Colon Carcinoma Metastatic in the Lung (tissue), 2 donors: ENCODE results near the gene HSBP1L1.

GRCh38 chr18:79401546-79401714 is 5.7 kb downstream of the NFATC1 start:
- PRO-cap, 2 experiments: no peak in any of the 2 experiments

DNA sequence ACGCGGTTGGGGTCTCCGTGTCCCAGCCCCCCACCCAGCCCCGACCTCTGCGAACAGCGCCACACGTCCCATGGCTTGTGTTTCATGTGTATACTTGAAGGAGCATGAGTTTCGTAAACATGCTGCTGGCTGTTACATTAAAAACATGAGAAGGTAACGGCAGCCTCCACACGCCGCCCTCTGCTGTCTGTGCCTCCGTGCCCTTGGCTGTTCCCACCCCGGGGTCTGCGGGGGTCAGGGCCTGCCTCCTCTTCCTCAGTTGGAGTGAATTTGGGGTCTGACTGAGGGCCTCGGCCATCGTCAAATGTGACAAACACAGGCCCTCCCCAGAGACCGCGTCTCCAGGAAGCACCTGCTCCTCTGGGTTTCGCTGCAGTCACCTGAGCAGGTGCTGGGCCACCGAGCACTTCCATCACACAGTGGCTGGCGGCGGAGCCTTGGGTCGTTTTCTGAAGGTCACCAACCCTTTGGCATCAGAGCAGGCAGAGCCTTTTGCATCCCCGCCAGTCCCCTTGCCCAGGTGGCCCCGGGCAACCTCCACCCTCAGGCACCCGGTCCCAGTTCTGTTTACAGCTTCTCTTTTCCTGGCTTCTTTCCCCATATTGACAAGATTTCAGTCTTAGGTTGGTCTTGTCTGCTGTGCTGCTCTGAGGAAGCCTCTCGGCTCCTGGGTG is 70.9 kb downstream of the NFATC1 start:
- PRO-cap, 2 experiments: no peak in any of the 2 experiments

DNA sequence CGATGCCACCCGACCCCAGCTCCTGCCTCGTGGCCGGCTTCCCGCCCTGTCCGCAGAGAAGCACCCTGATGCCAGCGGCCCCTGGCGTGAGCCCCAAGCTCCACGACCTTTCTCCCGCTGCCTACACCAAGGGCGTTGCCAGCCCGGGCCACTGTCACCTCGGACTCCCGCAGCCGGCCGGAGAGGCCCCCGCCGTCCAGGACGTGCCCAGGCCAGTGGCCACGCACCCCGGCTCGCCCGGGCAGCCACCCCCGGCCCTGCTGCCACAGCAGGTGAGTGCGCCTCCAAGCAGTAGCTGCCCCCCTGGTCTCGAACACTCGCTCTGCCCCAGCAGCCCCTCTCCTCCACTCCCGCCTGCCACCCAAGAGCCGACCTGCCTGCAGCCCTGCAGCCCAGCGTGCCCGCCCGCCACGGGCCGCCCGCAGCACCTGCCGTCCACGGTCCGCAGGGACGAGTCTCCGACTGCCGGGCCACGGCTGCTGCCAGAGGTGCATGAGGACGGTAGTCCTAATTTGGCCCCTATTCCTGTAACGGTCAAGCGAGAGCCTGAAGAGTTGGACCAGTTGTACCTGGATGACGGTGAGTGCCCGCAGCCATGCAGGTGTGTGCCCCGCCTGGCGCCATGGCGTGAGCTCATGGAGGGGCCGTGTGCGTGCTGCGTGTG is 90.8 kb downstream of the NFATC1 start:
- PRO-cap, 2 experiments: no peak in any of the 2 experiments

DNA sequence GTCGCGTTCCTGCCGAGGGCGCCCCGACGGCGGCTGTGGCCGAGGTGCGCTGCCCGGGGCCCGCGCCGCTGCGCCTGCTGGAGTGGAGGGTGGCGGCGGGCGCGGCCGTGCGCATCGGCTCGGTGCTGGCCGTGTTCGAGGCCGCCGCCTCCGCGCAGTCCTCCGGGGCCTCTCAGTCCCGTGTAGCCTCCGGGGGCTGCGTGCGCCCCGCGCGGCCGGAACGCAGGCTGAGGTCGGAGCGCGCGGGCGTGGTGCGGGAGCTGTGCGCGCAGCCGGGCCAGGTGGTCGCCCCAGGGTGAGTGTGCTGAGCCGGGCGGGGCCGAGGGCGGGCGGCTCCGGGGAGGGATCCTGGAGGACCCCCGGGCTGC is 348 bp downstream of the CTDP1 start:
- PRO-cap, 2 experiments: no peak in any of the 2 experiments

DNA sequence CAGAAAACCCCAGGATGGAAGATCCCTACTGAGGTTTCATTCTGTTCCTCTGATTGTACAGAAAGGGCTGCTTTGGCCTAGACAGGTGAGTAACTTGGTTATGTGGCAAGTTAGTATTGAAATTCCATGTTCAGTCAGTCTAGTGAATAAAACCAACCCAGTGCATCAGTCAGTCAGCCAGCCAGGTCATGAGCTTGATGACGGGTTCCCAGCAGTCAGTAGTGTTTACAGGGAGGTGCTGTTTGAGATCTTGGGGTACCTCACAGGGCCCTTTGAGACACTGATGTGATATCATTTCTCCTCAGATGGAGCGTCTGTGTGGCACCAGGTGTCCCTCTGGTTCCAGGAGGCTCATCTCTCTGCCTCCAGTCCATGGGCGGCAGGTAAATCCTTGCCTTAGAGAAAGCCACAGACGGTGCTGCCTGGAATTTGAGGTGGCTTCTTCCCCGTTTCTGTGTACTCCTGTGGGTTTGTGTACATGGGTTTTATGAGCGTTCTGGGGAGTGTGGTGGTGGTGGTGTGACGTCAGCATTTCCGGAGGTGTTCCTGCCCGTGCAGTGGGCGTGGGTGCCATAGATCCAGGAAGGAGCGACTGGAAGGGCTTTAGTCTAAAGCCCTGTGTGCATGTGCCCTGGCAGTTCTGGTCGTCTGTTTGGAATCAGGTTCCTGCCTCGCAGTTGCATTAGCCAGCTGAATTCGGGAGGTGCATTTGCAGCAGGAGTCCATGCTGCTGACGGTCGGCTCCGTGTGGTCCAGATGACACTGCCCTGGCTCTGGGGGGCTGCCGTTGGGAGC is 2.0 kb downstream of the CTDP1 start:
- PRO-cap, 2 experiments: peak in 2 of 2 experiments; most common plus-strand start position 570 of the sequence (in 1); most common minus-strand start position 461 of the sequence (in 2)

GRCh38 chr18:79684020-79684633 is 4.5 kb downstream of the CTDP1 start:
- PRO-cap, 2 experiments: no peak in any of the 2 experiments

GRCh38 chr18:79730102-79730692 is 50.6 kb downstream of the CTDP1 start:
- PRO-cap, 2 experiments: no peak in any of the 2 experiments

DNA sequence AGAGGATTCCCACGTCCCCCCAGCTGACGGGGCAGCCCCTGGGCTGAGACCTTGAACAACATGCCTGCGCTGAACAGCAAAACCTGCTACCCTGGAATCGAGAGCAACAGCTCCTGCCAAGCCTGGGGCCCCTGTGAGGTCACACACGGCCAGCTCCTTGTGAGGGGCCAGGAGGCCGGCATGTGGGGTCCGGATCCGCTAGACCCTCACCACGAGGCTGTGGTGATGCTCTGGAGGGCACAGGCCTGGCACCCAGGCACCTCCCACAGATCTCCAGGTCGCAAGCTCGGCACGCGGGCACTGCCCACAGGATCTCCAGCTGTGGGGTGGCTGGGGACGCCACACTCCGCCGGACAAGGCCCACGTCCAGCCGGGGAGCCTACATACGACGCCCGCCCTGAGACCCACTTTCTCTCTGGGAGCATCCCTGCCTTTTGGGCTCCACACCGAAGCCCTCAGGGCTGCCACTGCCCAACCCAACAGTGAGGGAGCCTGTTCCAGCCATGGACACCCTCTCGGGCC is 34.2 kb downstream of the SLC66A2 start:
- PRO-cap, 2 experiments: no peak in any of the 2 experiments

- PRO-cap, 2 experiments: peak in 1 of 2 experiments; most common plus-strand start chr18:79951128 (in 1)
Observed at GRCh38 chr18:79950570-79951213, 761 bp downstream of the SLC66A2 start.

DNA sequence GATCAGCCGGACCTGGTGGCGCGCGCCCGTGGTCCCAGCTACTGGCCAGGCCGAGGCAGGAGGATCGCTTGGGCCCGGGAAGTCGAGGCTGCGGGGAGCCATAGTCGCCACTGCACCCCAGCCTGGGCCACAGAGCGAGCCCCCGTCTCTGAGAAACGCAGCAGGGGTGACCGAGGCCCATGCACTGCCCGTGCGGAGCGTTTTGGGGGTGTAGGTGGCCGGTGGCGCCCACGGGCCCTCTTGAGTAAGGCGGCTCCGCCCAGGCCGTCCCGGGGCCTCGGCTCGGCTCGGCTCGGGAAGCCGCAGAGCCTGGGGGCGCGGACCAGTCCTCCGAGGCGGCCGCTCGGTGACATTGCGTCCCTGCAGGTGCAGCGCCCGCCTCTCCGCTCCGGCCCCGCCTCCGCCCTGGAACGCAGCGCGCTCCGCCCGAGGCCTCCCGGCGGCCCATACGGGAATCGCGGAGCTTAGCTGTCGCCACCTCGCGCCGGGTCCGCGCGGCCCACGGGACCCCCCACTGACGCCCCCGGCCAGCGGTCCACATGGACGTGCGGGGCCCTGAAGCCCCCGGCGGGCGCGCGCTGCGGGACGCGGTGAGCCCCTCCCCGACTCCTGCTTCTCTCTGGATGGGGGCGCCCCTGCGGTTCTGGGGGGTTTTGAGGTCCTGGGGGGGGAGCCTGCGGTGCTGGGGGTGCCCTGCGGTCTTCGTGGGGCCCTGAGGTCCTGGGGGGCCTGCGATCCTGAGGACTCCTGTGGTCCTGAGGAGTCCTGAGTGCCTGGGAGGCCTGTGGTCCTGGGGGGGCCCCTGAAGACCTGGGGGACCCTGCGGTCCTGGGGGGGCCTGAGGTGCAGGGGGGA is at the start of gene HSBP1L1:
Gene HSBP1L1, plus strand, starts transcription at position 447 of the 855 bp plus-strand sequence.
- PRO-cap, 2 experiments: peak in 2 of 2 experiments; most common plus-strand start position 447 of the sequence (in 2); most common minus-strand start position 335 of the sequence (in 1)

GRCh38 chr18:79986624-79987369 is 1.6 kb downstream of the TXNL4A start:
- PRO-cap, 2 experiments: no peak in any of the 2 experiments